GM19240 (cell line): ENCODE measurements around a stretch of chr6.

DNA sequence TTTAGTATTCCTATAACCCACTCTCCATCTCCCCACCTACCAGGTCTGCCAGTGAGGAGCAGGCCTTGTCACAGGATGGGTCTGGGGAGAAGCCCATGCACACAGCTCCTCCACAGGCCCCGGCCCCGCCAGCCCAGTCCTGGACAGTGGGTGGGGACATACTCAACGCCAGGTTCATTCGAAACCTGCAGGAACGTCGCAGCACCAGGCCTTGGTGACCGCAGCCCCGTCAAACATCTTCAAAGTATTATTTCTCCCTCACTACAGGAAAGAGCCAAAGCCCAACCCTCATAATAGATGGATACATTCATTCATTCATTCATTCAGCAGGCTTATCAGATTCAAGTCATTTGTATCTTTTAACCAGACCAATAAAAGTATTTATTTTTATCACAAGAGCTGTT lies 505 bp upstream of the C6orf136 start:
- RRBS = no CpG with 5 or more reads among the region's 8 CpGs

GRCh38 chr6:30768747-30769912 lies 24.8 kb upstream of the IER3 start:
- RRBS = no CpG with 5 or more reads among the region's 19 CpGs

GRCh38 chr6:30809325-30809662 lies 64.9 kb upstream of the IER3 start:
- RRBS = no CpG with 5 or more reads among the region's 4 CpGs

DNA sequence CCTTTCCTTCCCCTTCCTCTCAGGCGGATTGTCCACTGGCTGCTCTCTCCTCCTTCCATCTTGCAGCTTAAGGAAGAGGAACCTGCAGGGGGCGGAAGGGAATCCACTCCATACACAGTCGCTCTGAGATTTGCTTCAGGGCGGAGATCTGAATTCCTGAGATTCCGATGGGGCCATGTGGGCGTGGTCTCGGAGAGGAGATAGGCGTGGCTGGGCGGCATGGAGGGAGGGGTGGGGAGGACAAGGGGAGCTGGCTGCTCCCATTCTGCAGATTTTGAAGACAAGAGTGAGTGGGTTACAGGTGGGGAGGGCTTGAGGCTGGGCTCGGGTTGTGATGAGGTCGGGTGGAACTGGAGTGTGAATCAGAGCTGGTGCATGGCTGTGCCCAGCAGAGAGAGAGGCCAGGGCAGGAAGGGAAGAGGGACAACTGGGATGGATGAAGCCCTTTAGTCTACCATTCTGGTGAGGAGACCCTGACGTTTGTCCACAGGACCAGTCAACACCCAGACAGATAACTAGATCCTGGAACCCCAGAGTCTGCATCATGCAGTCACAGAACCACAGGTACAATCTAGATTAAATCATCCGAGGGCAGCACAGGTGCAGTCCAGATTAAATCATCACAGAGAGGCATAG lies 2.0 kb downstream of the MUCL3 start:
- RRBS = no CpG with 5 or more reads among the region's 13 CpGs

DNA sequence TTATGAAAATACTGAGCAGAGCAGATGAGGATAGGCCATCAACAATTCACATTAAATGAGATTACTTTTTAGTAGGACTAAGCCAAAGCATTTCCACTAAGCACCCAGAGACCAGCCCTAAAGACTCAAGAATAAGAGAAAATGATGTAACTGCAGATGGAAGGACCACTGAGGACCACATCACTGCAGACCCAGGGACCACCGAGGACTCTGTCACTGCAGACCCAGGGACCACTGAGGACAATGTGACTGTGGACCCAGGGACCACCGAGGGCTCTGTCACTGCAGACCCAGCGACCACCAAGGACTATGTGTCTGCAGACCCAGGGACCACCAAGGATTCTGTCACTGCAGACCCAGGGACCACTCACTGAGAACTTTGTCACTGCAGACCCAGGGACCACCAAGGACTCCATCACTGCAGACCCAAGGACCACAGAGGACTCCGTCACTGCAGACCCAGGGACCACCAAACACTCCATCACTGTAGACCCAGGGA lies 45.9 kb downstream of the MUC22 start:
- RRBS = no CpG with 5 or more reads among the region's 4 CpGs

DNA sequence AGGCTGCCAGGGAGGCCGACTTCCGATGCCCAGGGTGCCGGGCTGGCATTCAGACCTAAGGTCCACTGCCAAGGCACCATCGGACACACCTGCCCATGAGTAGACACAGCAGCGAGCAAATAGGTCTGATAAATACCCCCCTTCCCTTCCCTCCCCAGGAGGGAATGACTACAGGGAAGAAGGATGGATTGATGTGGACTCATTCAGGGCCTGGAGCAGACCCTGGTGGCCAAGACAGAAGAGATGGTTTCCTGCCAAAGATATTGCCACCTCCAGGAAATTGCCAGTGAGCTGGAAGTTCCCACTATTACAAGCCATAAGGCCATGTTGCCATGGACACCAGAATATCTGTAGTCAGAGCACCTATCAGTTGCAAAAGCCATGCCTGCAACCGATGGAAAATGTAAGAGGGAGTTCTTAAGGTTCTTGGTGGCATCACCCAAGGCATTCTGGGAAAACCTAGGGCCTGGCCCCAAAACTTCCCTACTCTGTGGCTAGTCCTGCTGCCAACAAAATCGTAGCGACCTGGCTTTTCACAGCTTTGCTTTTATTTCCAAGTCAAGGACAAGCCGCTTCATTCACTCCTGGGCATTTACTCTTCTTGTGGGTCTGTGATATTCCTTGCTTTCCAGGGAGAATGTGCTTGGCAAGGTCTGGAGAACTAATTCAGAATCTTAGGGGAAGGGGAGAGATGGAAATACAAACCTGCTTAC lies 4.4 kb downstream of the TCF19 start:
- RRBS = no CpG with 5 or more reads among the region's 9 CpGs

GRCh38 chr6:31183819-31184455 lies 13.5 kb upstream of the POU5F1 start:
- RRBS = no CpG with 5 or more reads among the region's 8 CpGs

- RRBS = 90% methylated on average over 4 of the region's 26 CpGs
These were observed 15.6 kb upstream of the POU5F1 start for GRCh38 chr6:31185806-31186852.

GRCh38 chr6:31202177-31202614 lies 31.7 kb upstream of the POU5F1 start:
- RRBS = no CpG with 5 or more reads among the region's 7 CpGs

DNA sequence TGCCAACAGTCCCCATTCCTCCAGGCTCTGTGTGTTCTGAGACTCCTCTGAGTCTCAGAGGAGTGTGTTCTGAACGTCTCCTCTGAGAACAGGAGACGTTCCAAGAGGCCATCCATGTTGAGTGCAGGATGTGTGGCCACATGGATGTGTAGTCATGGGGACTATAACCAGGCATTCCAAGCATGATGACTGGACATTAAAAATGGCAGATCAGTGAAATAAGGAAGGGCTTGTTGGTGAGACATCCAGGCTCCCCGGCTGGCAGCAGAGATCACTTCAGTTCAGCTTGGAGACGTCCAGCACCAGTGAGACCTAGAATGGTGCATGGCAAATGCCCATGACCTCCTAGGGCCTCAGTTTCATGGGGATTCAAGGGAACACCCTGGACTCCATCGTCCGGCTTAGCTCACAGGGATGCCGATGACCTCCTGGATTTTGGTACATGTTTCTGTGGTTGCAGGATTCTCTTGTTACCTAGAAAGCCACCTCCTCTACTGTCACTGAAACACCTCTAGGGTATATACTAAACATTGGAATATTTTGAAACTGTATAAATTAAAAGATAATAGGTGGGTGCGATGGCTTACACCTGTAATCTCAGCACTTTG lies 34.4 kb upstream of the POU5F1 start:
- RRBS = no CpG with 5 or more reads among the region's 8 CpGs

DNA sequence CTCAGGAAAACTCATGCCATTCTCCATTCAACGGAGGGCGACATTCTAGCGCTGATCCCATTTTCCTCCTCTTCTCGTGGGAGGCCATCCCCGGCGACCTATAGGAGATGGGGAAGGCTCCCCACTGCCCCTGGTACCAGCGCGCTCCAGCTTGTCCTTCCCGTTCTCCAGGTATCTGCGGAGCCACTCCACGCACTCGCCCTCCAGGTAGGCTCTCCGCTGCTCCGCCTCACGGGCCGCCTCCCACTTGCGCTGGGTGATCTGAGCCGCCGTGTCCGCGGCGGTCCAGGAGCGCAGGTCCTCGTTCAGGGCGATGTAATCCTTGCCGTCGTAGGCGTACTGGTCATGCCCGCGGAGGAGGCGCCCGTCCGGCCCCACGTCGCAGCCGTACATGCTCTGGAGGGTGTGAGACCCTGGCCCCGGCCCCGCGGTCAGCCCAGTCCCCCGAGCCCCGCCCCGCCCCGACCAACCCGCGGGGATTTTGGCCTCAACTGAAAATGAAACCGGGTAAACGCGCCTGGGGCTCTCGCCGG lies 883 bp downstream of the HLA-B start:
- RRBS = 3% methylated on average over 6 of the region's 50 CpGs

GRCh38 chr6:31357858-31358355 lies 928 bp upstream of the HLA-B start:
- RRBS = no CpG with 5 or more reads among the region's 6 CpGs

DNA sequence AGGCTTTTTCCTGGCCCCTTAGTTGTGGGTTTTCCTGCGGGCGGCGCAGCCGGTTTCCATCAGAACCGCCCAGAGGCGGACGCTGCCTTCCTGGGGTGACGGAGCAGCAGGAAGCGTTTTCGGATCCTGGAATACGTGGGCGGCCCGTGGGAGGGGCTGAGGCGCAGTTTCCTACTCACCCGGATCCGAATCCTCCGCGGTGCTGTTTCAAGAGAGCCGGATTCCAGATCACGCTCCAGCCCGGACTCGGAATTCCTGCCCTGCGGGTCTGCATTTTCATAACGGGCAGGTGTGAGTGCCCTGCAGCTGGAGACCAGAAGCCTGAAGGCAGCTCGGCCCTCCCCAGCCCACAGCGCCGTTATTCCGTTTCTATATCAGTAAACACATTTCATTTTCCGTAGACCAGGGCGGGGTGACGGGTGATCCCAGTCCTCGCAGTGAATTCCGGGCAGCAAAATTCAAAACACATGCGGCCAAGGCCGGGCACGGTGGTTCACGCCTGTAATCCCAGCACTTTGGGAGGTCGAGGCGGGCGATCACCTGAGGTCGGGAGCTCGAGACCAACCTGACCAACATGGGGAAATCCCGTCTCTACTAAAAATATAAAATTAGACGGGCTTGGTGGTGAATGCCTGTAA lies 3.4 kb upstream of the MICA start:
- RRBS = no CpG with 5 or more reads among the region's 44 CpGs

DNA sequence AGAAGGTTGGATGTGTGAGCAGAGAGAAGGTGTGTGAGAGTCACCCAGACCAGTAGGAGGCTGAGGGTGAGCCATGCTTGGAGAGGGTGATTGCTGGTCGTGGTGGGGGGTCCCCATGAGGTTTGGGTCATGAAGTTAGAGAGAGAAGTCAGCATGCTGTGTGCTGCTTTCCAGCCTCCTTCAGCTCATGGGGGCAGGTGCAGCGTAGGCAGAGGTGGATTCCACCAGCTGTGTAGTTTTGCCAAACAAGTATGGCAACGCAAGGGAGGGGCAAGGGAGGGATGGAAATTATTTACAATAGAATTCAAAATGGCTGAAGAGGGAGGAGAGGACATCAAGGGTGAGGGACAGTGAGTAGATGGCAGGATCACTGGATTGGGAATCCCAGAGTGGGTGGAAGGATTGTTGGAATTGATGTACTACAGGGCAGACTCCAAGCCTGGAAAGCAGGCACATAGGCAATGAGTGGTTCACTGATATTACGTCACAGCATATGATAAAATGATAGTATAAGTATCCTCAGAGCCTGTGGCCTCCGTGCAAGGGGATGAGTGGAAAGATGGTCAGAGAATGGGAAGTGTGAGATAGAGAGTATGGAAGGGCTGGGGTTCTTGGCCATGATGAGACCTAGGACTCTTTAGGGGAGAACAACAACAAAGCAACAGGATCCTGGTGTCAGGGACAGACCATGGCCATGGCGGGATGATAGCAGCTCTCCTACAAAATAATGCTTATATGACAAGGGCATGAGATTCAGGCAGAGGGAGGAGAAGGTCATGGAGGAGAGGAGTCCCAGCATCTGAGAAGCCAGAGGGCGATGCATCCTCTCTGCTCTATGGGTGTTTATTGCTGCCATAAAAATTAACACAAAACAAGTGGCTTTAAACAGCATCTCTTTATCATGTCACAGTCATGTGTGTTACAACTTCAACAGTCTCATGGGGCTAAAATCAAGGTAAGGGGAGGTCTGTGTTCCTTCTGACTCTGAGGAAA lies 27.8 kb upstream of the MICB start:
- RRBS = no CpG with 5 or more reads among the region's 7 CpGs

- RRBS = no CpG with 5 or more reads among the region's 8 CpGs
These were observed 10.2 kb upstream of the LTA start for GRCh38 chr6:31561694-31562526.

DNA sequence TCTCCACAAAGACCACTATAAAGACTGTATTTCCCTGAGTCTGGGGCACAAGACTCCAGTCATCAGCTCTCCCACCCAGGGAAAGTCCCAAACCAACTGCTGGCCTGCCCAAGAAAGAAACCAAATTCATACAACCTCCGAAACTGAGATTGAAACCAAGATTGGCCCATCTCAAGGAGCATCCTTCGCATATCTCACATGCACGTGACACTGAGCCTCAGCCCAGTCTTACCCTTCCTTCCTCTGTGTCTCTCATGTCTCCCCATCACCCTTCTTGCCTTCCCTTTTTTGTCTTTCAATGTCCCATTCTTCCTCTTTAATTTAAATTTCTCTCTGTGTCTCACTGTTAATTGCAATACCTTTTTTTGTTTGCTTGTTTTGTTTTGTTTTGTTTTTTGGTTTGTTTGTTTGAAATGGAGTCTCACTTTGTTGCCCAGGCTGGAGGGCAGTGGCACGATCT lies 3.4 kb upstream of the LTA start:
- RRBS = no CpG with 5 or more reads among the region's 4 CpGs

DNA sequence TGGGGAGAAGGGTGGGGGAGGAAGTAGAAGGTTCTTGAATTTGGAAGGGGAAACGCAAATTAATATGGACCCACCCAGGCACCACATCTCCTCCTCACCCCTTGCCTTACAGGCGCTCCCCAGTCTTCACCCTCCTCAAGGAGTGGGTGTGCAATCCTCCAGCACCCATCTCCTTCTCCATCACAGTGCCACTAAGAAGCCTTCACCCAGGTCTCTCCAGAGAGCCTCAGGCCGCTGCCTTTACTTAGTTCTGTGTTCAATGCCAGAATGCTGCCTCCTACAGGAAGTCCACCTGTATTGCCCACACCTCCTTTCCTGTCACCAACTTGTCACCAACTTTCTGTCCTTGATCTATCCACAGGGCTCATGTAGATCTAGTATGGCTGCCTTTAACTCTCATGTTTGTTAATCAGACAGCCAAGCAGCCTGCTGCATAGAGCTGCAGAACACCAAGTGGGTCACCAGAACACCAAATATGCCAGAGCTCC lies 601 bp upstream of the LST1 start:
- RRBS = no CpG with 5 or more reads among the region's 3 CpGs

DNA sequence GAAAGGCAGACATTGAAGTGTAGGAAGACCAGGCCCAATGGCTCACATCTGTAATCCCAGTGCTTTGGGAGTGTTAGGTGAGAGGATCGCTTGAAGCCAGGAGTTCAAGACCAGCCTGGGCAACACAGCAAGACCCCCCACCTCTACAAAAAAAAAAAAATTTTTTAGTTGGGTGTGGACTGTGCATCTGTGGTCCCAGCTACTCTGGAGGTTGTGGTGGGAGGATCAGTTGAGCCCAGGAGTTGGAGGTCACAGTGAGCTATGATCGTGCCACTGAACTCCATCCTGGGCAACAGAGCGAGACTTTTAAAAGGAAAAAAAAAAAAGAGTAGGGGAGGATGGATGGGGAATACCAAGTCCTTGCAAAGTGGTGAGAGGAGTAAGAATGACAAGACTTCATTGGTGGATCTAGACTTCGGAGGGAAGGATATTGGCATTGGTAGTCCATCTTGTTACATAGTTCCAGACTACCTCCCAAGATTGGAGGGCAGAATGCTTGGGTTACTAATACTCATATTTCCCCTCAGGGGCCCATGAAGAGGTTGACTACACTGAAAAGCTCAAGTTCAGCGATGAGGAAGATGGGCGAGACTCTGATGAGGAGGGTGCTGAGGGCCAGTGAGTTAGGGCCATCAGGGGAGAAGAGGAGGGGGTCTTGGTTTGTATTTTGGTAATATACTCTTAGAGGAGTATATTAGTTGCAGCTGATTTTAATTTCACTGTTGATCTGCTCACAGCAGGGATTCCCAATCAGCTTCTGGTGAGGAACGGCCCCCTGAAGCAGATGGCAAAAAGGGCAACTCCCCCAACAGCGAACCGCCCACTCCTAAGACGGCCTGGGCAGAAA lies 6.0 kb downstream of the PRRC2A start:
- RRBS = no CpG with 5 or more reads among the region's 10 CpGs

- RRBS = no CpG with 5 or more reads among the region's 14 CpGs
These were observed 8.1 kb downstream of the PRRC2A start for GRCh38 chr6:31628283-31629380.

GRCh38 chr6:31665044-31665993 lies 522 bp upstream of the GPANK1 start:
- RRBS = 5% methylated on average over 12 of the region's 62 CpGs